Sciatic nerve (tissue), 1 donor: ENCODE measurements around the gene ADSL.

GRCh38 chr22:40055471-40056091 is 60.8 kb downstream of the FAM83F start:
- PRO-cap, result no peak

DNA sequence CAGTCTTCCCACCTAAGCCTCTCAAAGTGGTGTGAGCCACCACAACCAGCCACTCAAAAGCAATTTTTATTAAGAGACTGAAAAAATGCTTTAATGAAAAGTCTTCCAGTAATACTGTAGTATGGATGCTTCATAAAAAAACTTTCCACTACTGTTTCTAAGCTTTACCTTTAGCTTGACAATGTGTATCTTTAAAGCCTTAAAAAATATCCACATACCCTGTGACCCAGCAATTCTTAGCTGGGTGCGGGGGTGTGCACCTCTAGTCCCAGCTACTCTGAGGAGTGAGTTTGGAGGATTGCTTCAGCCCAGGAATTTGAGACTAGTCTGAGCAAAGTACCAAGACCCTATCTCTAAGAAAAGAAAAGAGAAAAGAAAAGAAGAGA is 81.9 kb downstream of the FAM83F start:
- PRO-cap, result no peak

DNA sequence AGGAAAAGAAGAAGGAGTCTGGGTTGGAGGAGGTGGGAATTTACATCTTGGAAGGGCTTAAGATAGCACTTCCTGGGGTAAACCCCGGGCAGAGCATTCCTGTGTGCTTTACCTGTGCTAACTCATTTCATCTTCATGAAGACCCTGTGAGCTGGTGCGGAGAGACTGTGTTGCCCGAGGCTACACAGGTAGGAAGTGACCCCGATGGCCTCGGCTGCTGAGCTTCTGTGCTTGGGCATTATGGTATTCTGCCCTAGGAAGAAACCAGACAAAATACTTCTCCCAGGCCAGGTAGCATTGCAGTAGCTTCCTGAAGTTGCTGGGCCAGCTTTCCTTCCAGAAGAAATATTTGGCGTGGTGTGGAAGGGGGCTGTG is 16.4 kb downstream of the TNRC6B start:
- PRO-cap, result no peak

DNA sequence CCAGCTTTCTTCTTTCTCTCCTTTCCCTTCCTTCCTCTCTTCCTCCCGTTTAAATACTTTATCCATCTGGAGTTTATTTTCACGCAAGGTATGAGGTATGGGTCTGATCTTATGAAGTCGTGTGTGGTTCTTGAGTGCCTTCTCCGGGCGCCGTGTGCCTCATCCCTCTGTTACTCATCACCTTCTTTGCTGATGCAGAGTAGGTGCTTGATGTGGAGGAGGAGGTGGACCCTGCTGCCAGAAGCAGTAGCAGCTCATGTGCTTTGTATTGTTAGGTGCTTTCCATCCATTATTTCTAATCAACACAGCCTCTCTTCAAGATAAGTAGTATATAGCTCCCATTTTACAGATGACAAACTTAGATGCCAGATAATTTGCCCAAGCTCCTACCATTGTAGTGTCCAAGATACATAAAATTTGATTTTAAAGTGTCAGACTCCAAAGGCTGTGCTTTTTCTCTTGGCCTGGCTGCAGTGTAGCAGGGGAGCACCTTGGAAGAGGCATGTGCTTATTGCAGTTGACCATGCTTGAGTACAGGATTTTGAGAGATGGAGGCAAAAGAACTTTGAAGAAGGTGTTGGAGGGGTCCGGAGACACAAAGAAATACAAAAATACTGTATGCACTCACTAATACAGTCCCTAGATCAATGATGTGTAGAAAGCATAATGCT is 47.1 kb downstream of the TNRC6B start:
- PRO-cap, result no peak

GRCh38 chr22:40328609-40329351 is 17.5 kb upstream of the ADSL start:
- PRO-cap, result no peak

DNA sequence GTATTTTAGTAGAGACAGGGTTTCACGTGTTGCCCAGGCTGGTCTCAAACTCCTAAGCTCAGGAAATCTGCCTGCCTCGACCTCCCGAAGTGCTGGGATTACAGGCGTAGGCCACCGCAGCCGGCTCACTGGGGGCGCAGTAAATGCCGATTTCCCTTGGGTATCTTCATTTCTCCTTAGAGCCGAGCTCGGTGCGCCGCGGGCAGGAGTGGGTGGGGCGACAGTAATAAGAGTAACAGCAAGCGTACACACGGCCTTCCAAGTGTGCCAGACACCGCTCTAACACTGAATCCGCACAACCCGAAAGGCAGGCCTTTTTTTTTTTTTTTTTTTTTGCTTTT is 526 bp upstream of the ADSL start:
- PRO-cap, result no peak

DNA sequence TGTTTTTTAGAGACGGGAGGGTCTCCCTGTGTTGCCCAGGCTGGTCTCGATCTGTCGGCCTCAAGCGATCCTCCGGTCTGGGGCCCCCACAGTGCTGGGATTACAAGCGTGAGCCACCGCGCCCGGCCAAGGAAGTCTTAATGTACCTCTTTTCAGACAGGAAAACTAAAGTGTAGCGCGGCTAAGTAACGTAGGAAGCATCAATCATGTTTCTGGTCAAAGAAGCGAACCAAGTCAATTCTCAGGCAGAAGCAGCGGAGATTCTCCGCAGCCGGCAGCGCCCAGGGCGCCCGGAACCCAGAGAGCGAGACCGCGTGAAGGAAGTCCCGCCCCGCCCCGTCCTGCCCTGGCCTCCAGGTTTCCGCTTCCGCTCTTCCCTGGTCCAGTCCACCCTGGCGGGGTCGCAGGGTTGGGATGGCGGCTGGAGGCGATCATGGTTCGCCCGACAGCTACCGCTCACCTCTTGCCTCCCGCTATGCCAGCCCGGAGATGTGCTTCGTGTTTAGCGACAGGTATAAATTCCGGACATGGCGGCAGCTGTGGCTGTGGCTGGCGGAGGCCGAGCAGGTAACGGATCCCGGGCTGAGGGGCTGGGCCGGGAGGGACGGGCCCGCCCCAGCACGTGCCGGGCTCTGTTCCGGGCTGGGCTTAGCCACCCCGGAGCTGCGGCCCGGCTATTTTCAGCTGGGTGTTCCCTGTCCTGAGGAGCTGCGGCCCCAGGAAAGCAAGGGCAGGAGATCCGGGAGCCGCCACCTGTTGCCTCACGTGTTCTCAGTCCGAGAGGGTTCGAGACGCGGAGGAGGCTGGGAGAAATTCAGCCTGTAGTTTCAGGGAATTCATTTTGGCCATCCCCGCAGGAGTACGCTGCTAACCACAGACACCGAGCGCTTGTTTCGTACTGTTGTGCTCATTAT is at the start of gene ADSL:
TSS of gene ADSL (plus strand) at position 356 of the 914 bp plus-strand sequence.
- PRO-cap, result bidirectional peak, plus-strand start at position 385 of the sequence, minus-strand start at position 292 of the sequence

DNA sequence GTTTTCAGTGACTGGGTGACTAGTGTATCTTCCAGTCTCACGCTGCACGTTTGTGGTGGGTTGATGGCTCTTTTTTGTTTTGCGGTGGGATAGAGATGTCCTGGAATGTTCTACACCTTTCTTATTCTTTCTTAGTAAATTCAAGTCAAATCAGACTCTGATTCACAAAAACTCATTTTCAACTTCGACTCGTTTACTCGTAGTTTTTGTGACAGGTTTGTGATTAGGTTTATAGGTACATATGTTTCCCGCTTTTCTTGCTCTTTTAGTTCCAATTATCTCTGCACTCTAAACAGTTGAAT is 890 bp downstream of the SGSM3 start:
- PRO-cap, result no peak

DNA sequence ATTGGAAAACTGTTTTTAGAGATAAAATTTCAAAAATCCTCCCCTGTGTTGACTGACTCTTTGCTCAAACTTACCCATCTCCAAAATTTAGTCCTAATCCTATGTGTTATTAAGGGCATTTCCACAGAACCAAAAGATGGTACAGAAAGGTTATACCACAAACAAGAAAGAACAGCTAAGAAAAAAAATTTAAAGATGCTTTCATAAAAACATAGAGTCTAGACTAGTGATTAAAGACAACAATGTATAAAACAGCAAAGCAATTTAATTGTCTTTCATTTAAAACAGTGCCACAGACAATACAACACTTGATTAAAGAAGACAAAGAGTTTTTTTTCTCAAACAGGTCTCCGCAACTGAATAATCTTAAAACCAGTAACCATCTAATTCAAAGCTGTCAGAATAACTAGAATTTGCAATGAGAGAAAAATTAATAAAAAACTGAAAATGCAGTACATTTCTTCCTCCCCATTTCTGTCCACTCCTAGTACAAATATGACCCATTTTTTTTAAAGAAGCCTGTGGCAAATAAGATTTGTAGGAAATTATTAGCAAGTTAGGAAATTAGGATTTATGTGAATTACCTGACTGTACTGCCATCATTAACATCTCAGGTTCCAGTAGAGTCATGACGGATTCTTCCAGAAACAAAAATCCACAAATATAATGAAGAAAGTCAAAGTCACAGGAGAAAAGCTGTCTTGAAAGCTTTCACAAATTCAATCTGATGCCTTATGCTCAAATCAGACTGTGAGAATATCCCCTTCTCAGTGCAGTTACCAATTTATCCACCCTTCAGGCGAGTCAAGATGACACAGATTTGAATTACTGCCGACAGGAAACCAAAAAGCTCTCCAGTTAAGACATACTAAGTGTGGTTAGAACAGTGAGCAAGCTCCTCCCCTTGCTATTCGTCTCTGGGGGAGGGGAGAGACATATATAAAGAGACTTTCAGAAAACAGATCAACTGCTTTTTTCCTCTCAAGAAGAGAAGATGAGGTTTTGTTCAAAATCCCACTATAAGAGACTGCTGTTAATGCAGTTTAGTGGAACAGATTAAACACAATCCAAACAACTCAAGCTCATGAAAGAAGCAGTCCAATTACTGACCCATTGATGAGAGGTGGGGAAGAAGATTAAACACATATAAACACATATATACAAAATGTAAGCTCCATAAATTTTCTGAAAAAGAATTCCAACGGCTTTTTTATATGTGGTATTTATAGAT is 103.1 kb downstream of the MRTFA start:
- PRO-cap, result no peak

DNA sequence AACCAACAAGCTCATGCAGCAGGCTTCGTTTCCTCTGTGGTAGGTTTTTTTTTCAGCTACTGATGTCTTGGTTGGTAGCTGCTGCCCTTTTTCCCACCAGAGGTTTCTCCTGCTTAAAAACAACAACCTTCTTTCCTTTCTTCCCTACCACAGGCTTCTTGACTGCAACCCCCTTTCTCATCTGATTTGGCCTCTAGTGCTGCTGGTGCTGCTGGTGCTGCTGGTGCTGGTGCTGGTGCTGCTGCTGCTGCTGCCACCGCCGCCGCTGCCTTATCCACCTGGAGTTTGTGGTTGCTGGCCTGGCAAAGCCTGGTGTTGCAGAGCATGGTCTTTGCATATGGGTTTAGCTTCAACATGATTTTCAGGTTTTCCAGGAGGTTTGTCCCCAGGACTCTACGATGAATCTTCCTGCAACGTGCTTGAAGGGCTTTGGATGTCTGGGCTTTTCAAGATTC is 49.8 kb downstream of the MRTFA start:
- PRO-cap, result no peak

DNA sequence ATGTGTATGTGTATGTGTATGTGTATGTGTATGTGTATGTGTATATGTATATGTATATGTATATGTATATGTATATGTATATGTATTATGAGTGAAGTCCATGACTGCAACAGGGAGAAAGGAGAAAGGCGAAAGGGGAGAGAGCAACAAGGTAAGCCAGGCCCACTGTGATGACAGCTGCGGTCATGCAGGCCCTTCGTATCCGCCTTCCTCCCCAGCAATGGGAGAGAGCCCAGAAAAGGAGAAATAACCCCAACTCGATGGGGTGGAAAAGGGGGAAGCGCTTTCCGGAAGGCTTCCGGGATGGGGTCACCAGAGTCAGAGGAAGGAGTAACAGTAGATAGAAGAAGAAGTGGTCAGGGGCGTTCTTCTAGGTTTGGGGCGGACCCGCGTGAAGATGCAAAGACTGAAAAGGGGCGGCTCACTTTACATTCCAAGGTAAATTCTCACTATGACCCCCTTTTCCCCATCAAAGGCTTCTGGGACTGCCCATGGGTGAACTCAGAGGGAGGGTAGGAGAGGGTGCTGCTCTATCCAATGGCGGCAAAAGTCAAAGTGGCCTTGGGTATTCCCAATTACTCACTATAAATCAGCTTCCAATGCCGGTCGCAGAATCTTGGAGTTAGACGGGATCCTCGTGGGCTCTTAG is 1.3 kb upstream of the MRTFA start:
- PRO-cap, result bidirectional peak, plus-strand start at position 365 of the sequence, minus-strand start at position 222 of the sequence

GRCh38 chr22:40727026-40727486 is 47.8 kb downstream of the MCHR1 start:
- PRO-cap, result no peak

- PRO-cap, result no peak
Observed at GRCh38 chr22:41103093-41103657, 10.8 kb downstream of the EP300 start.

DNA sequence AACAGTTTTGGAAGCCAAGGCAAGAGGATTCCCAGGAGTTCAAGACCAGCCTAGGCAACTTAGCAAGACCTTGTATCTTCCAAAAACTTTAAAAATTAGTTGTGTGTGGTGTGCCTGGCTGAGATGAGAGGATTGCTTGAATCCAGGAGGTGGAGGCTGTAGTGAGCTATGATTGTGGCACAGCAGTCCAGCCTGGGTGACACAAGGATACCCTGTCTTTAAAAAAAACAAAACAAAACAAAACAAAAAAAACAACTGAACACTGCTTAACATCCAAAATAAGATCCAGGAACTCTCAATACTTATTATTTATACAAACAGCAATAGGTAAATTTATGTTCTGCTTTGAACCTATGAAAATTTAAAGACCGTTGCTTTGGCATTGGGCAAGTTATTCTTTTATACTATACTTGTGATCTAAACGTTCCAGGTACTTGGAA is 37.9 kb downstream of the EP300 start:
- PRO-cap, result no peak

- PRO-cap, result no peak
Observed at GRCh38 chr22:41256676-41257446, 16.1 kb upstream of the CHADL start.

DNA sequence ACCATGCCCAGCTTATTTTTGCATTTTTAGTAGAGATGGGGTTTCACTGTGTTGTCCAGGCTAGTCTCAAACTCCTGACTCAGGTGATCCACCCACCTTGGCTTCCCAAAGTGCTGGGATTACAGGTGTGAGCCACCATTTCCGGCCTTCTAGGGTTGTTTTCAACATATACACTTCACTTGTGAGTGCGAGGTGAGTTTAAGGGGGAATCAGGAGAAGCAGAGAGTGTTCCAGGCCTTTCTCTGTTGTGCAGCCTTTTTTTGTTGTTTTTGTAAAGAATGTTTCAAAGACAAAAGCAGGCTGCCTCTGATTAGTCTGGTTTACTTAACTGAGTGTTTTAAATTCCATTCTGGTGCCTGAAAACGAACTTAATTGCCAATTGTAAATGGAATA is 4.4 kb upstream of the RANGAP1 start:
- PRO-cap, result no peak

- PRO-cap, result bidirectional peak, plus-strand start at chr22:41381090, minus-strand start at chr22:41381010; bidirectional peak, plus-strand start at chr22:41381532, minus-strand start at chr22:41381281
Observed at GRCh38 chr22:41380844-41381340, 850 bp upstream of the TEF start.

DNA sequence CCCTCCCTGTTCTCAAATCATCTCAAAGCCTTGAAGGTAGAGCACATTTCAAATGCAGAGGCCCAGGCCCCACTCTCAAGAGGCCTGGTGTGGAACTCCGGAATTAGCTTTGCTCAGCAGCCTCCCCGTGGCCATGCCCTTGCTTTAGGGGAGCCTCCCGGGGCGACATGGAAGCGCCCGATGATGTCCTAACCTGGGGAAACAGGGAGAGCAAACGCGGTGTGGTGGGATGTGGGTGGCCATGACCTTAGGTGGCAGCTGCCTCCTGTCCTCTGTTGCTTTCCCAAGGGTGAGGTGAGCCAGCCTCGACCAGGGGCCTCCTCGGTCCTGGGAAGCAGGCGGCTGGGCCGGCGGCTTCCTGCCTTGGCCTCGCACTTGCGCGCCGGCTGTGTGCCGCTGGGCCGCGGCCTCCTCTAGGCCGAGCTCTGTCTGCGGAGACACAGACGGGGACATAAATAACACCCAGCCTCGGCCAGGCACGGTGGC is 31.0 kb downstream of the TEF start:
- PRO-cap, result bidirectional peak, plus-strand start at position 374 of the sequence, minus-strand start at position 288 of the sequence

GRCh38 chr22:41431336-41431911 is 15.2 kb downstream of the TOB2 start:
- PRO-cap, result no peak

GRCh38 chr22:41482172-41483053 is 13.5 kb downstream of the ACO2 start:
- PRO-cap, result no peak